MCF 10A (cell line): ENCODE measurements around the genes MAGEA4 and BGN.

GRCh38 chrX:151703291-151703695 is 8.0 kb downstream of the PRRG3 start:
- PRO-cap: no peak
- RRBS: no CpG with 5 or more reads among the region's 7 CpGs

DNA sequence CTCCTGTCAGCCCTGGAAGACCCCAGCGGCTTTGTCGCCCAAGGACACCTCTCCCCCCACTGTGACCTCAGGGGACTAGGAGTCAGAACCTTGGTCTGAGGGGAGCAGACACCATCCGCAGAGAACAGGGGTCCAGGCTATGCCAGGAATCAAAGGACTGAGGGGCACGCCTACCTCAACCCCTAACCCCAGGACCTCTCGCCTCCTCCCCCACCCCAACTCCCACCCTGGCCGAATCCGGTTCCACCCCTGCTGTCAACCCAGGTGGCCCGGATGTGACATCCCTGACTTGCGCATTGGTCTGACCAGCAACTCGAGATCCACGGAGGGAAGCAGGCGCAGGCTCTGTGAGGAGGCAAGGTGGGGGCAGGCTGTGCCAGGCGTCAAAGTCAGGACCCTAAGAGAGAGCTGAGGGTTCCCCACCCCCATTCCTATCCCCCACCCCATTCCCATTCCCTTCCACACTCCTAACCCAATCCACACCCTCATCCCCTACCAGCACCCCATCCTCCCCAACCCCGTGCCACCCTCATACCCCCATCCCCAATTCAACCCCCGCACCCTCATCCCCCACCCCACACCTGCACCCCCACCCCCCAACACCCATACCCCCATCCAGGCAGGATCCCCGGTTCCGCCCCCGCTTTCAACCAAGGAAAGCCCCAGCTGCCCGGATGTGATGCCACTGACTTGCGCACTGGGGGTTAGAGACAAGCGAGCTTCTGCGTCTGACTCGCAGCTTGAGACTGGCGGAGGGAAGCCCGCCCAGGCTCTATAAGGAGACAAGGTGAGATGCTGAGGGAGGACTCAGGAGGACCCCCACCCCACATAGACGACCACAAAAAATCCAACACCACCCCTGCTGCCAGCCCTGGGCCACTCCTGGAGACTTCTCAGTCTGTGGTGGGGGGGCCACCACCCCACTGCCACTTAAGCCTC is at the start of gene MAGEA4:
MAGEA4 (plus strand) TSS at position 707 of the 939 bp plus-strand sequence.
- PRO-cap: no peak
- RRBS: no CpG with 5 or more reads among the region's 26 CpGs

DNA sequence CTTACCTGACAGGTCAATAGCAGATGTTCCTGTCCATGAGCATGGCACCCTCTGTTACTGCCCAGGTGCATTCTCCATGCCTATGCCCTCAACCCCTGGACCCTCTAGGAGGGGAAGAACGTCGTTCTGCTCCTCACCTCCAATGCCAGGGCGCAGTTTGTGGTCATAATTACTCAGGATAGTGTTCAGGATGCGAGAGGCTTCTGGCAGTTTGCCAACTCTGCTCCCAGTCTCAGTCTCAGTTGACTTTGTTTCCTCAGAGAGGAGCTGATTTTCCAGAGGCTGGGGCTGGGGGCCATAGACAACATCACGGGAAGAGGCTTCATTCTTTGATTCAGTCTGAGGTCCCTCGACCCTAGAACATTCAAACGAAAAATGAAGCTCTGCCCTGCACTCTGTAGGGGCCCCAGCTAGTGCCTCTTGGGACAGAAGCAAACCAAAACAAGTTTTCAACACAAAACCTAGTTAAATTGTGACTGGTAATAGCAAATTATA is 4.4 kb downstream of the GABRE start:
- PRO-cap: no peak
- RRBS: no CpG with 5 or more reads among the region's 7 CpGs

GRCh38 chrX:151983504-151983901 is 9.0 kb upstream of the GABRE start:
- PRO-cap: no peak
- RRBS: no CpG with 5 or more reads among the region's 1 CpG

- PRO-cap: no peak
- RRBS: no CpG with 5 or more reads among the region's 7 CpGs
These were observed 3.4 kb downstream of the MAGEA12 start for GRCh38 chrX:152736909-152737488.

- PRO-cap: no peak
- RRBS: no CpG with 5 or more reads among the region's 10 CpGs
These were observed 1.4 kb upstream of the ZNF185 start for GRCh38 chrX:152896381-152896883.

- PRO-cap: no peak
- RRBS: no CpG with 5 or more reads among the region's 2 CpGs
These were observed 22.0 kb downstream of the PNMA5 start for GRCh38 chrX:152971768-152972467.

- PRO-cap: no peak
- RRBS: no CpG with 5 or more reads among the region's 3 CpGs
These were observed 20.8 kb upstream of the PWWP4 start for GRCh38 chrX:153245193-153245518.

DNA sequence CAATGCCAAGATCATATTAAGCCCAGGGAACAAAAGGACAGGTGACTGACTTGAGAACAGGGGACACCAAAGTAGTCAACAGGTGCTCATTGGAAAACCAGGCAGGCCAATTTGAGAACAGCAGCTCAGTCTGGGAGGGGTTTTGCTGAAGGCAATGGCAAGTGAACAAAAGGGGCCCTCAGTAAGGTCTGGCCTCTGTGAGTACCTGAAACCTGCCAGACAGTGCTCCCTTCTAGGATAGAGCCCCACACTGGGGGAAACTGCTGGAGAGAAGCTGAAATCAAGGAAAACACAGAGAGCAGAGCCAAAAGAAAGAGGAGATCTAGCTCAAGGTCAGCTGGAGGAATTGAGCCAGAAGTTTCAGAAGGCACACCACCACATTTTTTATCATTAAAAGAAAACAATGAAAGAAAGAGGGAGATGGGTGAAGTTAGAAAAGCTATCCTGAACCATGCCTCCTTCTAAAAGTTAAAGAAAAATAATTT is 28.2 kb downstream of the PNMA6E start:
- PRO-cap: no peak

DNA sequence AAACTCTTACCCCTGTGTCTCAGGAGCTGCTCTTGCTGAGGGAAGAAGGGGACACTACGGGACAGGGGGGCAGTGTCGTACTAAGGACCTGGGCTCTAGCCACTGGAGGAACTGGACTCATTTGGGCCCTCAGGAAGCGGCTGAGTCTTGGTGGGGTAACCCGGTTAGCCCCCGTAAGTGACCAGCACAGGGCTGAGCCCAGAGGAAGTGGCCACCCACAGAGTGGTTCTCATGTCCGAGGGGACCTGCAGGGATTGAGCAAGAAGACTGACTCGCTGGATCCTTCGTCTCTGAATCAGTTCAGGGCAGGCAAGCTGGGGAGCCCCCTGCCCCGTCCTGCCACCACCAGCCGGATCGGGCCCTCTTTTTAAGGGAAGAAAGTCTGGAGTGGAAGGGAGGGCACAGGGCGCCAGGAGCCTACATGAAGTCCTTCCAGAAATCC is 741 bp upstream of the BGN start:
- PRO-cap: no peak
- RRBS: no CpG with 5 or more reads among the region's 12 CpGs

- PRO-cap: no peak
- RRBS: no CpG with 5 or more reads among the region's 54 CpGs
These were observed at the start of gene BGN for GRCh38 chrX:153494782-153496033. BGN (plus strand) TSS chrX:153494980.

- PRO-cap: no peak
- RRBS: 95% methylated on average over 1 of the region's 12 CpGs
These were observed 7.3 kb upstream of the ATP2B3 start for GRCh38 chrX:153510176-153510487.

DNA sequence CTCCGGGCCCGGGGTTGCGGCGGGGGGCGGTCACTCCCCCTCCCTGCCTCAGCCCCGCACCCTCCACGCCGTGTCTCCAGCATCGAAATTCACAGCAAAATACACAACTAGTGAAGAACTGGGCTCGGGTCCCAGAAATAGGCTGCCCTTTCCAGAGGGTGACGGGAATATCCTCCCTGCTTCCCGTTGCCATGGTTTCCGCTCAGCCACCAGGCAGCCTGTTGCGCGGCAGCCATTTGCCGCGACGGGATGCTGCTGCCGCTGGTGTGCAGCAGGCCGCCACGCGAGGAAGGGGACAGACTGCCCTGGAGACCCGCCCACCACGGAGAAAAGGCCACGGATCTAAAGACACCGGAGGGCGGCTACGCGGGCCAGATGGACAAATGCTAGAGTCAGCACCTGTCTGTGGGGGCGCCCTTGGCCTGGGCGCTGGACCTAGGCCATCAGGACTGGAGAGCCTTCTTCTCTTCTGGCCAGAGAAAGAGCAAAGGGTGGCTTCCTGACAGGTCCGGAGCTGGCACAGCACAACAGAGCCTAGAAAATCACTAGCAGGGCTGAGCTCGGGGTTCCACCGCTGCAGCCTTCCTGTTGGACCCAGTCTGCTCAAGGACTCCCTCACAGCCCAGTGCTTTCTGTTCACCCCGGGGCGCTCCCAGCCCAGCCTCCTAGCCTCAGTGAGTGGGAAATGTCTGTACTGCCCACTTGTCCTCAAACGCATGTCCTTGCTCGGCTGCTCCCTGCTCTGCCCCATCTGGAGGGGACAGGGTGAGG is 11.6 kb upstream of the CCNQ start:
- PRO-cap: no peak
- RRBS: 8% methylated on average over 4 of the region's 38 CpGs

DNA sequence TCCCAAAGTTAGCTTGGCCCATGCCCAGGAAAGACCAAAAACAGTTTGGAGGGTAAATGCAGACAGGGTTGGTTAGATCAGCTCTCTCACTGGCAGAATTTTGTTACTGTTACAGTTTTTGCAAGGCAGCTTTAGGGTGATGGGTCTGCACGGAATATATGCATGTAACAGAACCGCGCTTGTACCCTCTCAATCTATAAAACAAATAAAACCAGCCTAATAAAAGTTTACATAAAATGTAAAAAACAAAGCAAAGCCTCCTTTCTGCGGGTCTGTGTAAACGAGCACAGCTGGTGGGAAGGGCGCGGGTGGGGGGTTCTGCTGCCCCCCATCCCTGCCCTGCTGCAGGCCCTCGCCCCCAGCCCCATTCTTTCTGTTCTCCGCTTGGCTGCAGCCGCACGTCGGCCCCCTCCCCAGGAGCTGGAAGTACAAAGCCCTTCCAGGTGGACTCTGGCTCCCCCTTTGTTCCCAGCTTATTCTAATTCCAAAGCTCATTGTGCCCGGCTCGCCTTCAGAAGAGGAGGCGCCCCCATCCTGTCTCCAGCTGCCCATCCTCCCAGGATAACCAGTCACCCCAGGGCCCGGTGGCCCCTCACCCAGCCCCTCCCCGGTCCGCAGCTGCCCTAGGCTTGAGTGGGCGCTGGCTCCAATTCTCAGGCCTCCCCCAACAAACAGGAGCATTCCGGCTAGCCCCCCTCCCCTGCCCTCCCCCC is 3.4 kb upstream of the SLC6A8 start:
- PRO-cap: no peak
- RRBS: 72% methylated on average over 8 of the region's 20 CpGs

- PRO-cap: no peak
- RRBS: no CpG with 5 or more reads among the region's 38 CpGs
These were observed 1.2 kb upstream of the SLC6A8 start for GRCh38 chrX:153685999-153687372.

DNA sequence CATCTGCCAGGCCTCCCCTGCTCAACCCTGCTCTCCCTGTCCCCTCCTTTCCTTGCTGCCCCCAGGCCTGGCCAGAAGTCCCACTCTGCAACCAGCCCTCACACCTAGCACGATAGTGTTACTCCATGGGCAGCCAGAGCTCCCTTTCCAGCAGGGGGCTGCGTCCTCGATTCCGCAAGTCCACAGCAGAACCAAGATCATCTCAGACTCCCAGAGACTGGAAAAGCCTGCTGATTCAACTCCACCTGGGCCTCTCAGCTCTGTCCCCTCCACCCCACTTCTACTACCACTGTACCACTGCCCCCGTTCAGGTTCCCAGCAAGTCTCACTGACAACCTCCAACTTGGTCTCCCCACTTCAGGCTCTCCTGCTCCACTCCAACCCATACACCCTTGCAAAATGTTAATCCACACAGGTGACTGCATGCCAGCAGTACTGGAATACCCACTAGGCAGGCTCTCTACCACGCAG is 13.1 kb downstream of the BCAP31 start:
- PRO-cap: no peak
- RRBS: no CpG with 5 or more reads among the region's 6 CpGs

- PRO-cap: no peak
- RRBS: no CpG with 5 or more reads among the region's 13 CpGs
These were observed 8.8 kb downstream of the BCAP31 start for GRCh38 chrX:153715330-153715895.

- PRO-cap: no peak
- RRBS: 63% methylated on average over 5 of the region's 48 CpGs
These were observed 1.3 kb downstream of the ABCD1 start for GRCh38 chrX:153725801-153726504.

GRCh38 chrX:153730999-153731607 is 6.4 kb downstream of the ABCD1 start:
- PRO-cap: no peak
- RRBS: no CpG with 5 or more reads among the region's 5 CpGs

- PRO-cap: no peak
- RRBS: no CpG with 5 or more reads among the region's 17 CpGs
These were observed 19.2 kb upstream of the PLXNB3 start for GRCh38 chrX:153744832-153745356.